Spinal cord (tissue), 3 donors: ENCODE results near the genes UGT2B7, UGT2B4, CSN1S1, AMBN and MOB1B.

GRCh38 chr4:60556851-60557050 lies 643.4 kb upstream of the ADGRL3 start:
- PRO-cap, result no peak
- RAMPAGE, long total RNA, result no peak

- PRO-cap, result no peak
- RAMPAGE, long total RNA, result no peak
Measured at GRCh38 chr4:61372762-61373470, 172.8 kb downstream of the ADGRL3 start.

GRCh38 chr4:63532847-63533235 lies 876.4 kb downstream of the TECRL start:
- PRO-cap, result no peak
- RAMPAGE, long total RNA, result no peak

DNA sequence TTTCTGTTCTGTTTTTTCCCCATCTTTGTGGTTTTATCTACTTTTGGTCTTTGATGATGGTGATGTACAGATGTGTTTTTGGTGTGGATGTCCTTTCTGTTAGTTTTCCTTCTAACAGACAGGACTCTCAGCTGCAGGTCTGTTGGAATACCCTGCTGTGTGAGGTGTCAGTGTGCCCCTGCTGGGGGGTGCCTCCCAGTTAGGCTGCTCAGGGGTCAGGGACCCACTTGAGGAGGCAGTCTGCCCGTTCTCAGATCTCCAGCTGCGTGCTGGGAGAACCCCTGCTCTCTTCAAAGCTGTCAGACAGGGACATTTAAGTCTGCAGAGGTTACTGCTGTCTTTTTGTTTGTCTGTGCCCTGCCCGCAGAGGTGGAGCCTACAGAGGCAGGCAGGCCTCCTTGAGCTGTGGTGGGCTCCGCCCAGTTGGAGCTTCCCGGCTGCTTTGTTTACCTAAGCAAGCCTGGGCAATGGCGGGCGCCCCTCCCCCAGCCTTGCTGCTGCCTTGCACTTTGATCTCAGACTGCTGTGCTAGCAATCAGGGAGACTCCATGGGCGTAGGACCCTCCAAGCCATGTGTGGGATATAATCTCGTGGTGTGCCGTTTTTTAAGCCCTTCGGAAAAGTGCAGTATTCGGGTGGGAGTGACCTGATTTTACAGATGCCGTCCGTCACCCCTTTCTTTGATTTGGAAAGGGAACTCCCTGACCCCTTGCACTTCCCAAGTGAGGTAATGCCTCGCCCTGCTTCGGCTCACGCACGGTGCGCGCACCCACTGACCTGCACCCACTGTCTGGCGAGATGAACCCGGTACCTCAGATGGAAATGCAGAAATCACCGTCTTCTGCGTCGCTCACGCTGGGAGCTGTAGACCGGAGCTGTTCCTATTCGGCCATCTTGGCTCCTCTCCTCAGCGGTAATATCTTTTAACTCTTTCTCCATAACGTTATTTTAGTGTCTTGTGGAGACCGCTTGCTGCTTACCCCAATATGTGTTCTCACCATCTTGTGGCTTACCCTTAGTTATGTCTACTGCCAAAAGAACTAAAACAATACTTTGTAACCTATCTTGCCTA lies 328.4 kb upstream of the EPHA5 start:
- PRO-cap, result no peak
- RAMPAGE, long total RNA, result no peak

DNA sequence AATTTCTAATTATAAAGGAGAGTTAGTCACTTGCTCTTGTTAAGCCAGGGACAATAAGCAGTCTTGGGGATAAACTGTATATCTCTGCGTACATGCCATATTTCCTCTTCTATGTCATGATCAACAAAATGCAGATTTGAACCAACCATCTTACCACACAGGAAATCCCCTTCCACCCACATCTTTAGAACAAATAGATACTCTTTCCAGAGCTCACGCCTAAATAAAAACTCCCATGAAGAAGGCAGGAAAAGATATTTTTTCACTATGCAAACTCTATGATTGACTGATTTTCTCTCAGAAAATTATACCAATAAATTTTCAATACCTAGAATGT lies 23.0 kb downstream of the STAP1 start:
- PRO-cap, result no peak
- RAMPAGE, long total RNA, result no peak

GRCh38 chr4:67701633-67701861 lies 592 bp upstream of the UBA6 start:
- PRO-cap, result no peak
- RAMPAGE, long total RNA, result no peak

GRCh38 chr4:68322495-68322934 lies 27.4 kb downstream of the YTHDC1 start:
- PRO-cap, result no peak
- RAMPAGE, long total RNA, result no peak

GRCh38 chr4:68406871-68407687 lies 40.2 kb upstream of the TMPRSS11E start:
- PRO-cap, result no peak
- RAMPAGE, long total RNA, result no peak

GRCh38 chr4:68670754-68671013 lies 232 bp upstream of the UGT2B15 start:
- PRO-cap, result no peak
- RAMPAGE, long total RNA, result no peak

DNA sequence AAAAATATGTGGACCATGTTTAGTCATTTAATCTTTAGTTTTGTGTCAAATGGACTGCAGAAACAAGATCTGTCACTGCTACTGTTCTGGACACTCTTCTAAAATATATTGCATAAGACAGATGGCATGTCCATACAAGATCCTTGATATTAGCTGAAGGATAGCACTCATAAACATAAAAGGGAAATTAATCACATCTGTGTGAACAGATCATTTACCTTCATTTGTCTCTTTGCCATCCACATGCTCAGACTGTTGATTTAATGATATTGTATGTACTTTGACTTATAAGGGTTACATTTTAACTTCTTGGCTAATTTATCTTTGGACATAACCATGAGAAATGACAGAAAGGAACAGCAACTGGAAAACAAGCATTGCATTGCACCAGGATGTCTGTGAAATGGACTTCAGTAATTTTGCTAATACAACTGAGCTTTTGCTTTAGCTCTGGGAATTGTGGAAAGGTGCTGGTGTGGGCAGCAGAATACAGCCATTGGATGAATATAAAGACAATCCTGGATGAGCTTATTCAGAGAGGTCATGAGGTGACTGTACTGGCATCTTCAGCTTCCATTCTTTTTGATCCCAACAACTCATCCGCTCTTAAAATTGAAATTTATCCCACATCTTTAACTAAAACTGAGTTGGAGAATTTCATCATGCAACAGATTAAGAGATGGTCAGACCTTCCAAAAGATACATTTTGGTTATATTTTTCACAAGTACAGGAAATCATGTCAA lies at the start of gene UGT2B7:
Gene UGT2B7, plus strand, starts transcription at position 346 of the 744 bp plus-strand sequence.
- PRO-cap, result no peak
- RAMPAGE, long total RNA, result no peak

- PRO-cap, result no peak
- RAMPAGE, long total RNA, result no peak
Measured at GRCh38 chr4:69495746-69496033, at the start of gene UGT2B4. UGT2B4 (minus strand) TSS chr4:69495905.

DNA sequence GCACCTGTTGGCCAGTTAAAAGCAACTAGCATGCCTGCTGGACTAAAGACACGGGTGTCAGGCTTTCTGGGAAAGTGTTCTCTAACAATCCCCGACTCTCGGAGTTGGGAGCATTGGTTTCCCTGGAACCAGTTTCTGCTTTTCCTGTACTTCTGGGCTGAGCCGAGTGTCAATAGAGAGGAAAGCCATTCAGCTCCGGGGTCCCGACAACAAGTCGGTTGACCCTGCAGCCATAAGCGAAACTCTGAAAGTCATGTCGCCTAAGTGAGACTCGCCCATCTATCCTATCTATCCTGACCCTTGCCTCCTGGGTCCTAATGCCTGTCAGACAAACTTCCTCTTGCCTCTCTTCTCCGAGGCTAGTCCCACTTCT lies 34.5 kb downstream of the SULT1E1 start:
- PRO-cap, result no peak
- RAMPAGE, long total RNA, result no peak

- PRO-cap, result no peak
- RAMPAGE, long total RNA, result no peak
Measured at GRCh38 chr4:69930853-69931205, at the start of gene CSN1S1. CSN1S1 (plus strand) TSS chr4:69931068.

- PRO-cap, result no peak
- RAMPAGE, long total RNA, result no peak
Measured at GRCh38 chr4:70592168-70592522, at the start of gene AMBN. AMBN (plus strand) TSS chr4:70592256.

GRCh38 chr4:70689370-70689721 lies 1.0 kb downstream of the UTP3 start:
- PRO-cap, result no peak
- RAMPAGE, long total RNA, result no peak

DNA sequence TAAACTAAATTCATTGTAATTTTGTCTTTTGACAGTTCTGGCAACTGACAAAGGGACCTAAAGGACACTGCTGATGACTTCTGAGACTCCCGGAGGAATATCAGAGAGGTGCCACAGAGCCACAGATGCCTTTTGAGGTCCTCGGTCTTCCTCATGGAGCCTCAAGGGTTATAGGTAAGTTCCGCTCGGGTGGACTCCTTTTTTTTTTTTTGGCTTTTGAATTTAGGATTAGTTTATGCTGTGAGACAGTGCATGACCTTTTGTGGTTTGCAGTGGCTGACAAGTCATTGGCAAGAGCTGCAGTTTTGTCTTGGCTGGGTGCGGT lies 4.4 kb upstream of the GRSF1 start:
- PRO-cap, result no peak
- RAMPAGE, long total RNA, result no peak

DNA sequence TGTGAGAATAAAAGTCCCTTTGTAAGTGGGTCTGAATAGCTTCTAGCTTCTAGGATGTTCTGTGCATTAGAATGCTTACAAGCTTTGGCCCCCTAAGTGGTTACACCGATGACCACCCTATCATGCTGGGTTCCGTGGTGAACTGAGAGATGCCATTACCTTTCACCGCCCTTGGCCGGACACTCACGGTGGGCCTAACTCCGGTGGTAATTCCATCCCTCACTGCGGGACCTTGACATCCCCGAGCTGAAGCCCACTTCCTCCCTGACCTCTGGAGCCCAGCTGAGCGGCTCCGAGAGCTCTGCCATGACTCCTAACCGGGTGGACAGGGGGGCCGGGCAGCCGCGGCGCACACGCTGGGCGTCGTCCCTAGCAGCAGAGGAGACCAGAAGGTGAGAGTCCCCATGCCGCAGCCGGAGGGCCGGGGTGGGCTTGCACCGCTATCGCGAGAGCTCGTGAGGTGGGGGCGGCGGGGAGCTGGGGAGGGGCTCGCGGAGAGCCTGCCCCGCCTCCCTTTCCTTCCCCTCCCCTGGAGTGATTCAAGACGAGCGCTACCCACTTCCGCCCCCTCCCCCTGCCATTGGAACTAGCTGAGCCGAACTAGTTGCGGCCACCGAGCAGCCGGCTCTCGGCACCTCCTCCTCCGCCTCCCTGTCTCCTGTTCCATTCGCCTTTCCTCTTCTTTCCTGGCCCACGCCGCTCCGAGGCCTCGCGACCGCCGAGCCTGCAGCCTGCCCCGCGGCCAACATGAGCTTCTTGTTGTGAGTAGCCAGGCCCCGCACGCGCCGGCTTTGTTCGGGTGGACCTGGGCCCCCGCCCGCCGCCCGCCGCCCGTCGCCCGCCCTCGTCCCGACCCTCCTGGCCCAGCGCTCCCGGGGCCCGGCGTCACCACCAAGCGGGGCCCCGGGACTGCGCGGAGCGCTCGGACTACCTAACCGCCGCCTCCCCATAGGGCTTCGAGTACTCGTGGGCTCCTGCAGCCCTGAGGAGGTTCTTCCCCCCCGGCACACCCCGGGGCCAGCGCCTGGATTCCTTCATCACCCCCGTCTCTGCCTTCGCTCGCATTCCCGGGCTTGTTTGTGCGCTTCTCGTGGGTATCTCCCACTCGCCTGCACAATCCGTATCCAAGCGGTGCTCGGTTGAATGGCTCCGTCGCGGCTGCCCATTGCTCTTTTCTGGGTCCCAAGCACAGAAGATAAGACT lies at the start of gene MOB1B:
Gene MOB1B, plus strand, starts transcription at position 580 of the 1,203 bp plus-strand sequence.
- PRO-cap, result no peak
- RAMPAGE, long total RNA, result start-site peak on the minus strand centred at position 403 of the sequence, 64 bp wide, 88 and 30 reads in 2 replicates

DNA sequence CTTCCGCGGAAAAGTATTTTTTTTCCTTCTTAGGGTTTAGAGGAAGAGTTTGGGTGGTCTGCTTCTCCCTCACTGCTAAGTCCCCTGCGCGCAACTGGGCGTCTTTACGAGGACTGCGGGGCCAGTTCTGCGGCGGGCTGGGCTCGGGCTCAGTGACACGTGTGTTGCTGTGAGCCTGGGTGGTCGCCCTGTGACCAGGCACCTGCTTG lies 438 bp downstream of the SLC4A4 start:
- PRO-cap, result no peak
- RAMPAGE, long total RNA, result no peak

GRCh38 chr4:72666821-72667447 lies 97.9 kb upstream of the ADAMTS3 start:
- PRO-cap, result no peak
- RAMPAGE, long total RNA, result no peak

DNA sequence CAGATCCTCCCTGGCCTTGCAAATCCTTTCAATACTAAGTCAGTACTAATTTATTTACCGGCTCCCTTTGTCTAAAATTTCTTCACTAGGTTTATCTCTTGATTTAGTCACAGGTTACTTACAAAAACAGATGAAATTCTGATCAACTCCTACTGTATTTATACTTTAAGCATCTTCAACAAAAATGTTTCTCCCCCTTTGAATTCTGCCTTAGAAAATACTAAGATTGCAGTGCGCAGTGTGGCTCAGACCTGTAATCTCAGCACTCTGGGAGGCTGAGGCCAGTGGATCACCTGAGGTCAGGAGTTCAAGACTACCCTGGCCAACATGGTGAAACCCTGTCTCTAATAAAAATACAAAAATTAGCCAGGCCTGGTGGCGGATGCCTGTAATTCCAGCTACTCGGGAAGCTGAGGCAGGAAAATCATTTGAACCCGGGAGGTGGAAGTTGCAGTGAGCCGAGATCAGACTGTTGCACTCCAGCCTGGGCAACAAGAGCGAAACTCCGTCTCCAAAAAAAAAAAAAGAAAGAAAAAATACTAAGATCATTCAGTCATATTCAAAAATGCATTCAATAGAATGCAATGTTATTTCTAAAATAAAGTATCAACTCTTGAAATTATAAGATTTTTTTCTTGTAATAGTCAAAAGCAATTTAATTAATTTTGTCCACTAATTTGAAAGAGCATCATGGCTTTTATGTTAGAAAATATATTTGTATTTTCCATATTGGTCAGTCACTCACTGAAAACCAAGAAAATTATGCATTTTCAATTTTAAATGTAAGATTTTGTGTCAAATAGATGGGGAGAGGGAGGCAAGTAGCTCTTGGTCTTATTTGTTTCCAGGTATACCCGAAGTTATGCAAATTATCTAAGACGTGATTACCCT lies 4.1 kb downstream of the ANKRD17 start:
- PRO-cap, result no peak
- RAMPAGE, long total RNA, result no peak